Fibroblast of villous mesenchyme (primary cell): ENCODE results near the gene GID8.

DNA sequence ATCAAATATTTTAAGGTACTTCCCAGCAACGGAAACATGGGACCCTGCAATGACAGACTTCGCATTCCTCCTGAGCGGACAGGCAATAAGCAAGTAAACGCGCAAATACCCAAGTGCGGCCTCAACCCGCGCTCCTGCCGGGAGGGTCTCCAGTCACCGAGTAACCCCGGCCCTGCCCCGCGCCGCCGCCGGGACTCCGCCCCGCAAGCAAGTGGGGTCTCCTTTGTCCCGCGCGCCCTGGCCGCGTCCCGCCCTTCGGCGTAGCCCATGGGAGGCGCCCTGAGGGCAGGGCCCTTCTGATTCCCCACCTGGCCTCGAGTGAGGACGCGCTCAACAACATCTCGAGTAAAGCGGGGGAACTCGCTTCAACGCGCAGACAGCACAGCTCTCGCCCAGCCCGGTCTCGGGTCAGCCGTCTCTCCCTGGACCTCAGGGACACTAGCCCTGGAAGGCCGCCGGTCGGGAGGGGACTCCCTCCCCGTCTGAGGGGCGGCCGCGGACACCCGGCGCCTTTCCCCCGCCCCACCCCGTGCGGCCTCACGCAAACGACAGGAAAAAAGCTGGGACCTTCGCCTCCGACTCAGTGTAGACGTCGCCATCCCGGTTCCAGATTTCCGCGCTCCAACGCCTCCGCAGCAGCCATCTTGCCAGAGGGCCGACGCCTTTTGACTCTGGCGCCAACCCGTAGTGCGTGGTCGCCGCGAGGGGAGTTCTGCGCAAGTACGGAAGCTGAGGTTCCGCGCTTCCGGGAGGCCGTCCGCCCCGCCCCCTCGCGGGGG is 529 bp upstream of the GID8 start:
- CAGE, long polyA plus RNA, result no peak

DNA sequence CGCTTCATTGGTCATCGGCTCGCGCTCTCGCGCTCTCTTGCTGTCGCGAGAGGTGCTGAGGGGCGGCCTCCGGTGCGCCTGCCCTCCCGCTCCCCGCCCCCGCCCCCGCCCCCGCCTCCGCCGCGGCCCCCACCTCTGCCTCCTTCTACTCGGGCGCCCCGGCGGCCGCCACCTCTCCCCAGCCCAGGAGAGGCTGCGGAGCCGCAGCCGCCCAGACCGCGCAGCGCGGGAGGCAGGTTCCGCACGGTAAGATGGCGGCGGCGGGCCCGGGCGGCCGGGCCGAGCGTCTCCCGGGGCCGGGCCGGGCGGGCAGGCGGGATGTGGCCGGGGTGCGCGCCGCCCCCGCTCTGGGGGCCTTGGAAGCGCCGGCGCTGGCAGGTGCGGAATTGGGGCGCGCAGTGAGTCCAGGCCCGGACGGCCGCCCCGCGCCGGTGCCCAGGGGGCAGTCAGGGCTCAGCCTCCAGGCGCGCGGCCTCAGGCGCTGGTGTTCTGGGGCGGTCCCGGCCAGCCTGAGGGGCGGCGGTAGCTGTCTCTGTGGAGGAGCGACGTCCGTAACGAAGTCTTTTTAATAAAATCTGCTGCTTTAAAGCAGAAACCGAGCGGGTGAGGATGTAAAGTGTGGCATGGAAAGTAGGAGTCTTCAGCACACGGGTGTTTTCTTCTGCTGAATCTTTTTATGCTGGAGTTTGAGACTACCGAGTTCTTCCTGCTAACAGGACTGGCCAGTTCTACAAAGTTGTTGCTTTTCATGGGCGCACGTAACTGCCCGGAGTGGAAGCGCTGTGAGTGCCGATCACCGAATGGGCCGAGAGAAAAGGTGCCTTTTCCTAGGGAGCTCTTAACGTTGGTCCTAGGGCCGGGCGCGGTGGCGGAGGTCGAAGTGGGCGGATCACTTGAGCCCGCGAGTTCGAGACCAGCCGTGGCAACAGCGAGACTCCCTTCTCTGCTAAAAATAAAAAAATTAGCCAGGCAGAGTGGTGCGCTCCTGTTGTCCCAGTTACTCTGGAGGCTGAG is at the start of gene GID8:
Gene GID8 (plus strand): TSS at position 140 of the 1,014 bp plus-strand sequence.
- CAGE, long polyA plus RNA, result no peak

- CAGE, long polyA plus RNA, result no peak
Measured at GRCh38 chr20:63232313-63233058, 3.2 kb upstream of the BIRC7 start.

- CAGE, long polyA plus RNA, result no peak
Measured at GRCh38 chr20:63272037-63272277, 656 bp upstream of the ARFGAP1 start.

GRCh38 chr20:63433598-63434188 is 38.8 kb downstream of the KCNQ2 start:
- CAGE, long polyA plus RNA, result no peak

- CAGE, long polyA plus RNA, result no peak
Measured at GRCh38 chr20:63523080-63523832, 2.7 kb downstream of the PPDPF start.

- CAGE, long polyA plus RNA, result no peak
Measured at GRCh38 chr20:63527171-63527409, 6.5 kb downstream of the PPDPF start.

GRCh38 chr20:63541836-63542708 is 4.9 kb upstream of the PTK6 start:
- CAGE, long polyA plus RNA, result no peak

DNA sequence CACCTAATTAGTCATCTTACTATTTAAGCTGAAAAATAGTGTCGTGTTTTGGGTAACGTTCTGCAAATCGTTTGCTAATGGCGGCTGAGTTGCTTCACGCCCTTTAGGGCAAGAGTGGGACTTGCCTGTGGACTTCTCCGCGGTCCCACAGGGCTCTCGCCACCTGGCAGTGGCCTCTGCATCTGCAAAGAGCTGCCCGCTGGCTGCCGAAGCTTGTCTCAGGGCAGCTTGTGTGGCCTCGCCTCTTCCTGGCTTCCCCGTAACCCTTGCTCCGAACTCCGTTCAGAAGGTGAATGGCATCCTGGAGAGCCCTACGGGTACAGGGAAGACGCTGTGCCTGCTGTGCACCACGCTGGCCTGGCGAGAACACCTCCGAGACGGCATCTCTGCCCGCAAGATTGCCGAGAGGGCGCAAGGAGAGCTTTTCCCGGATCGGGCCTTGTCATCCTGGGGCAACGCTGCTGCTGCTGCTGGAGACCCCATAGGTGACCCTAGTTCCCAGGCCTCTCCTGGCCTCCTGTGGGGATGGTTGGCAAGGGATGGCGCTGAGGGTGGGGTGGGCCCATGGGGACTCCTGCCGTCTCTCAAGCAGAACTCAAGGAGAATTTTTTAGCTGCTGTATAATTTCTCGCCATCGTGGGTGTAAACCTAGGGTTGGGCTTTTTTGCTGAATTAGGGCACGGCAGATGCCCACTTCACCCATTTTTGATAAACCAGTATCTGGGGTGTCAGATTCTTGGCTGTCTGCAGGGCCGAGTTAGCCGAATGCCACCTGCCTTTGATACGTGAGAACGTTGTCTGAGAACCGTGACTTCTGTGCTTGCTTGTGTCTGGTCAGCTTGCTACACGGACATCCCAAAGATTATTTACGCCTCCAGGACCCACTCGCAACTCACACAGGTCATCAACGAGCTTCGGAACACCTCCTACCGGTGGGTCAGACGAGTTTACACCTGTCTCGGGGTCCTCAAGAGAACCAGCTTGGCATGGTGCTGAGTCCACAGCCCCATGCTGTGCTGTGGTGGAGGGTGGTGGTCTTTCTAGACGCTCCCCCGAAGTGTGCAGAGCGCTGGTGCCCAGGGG is 3.2 kb downstream of the RTEL1 start:
- CAGE, long polyA plus RNA, result no peak

DNA sequence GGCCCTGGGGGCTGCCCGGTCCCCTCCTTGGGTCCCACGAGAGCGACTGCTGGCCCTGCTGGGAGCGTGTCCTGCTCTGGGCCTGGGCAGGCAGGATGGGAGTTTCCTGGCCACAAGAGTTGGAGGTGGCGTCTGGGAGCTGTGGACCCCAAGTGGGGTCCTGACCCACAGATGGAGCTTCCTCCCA is 7.3 kb upstream of the TNFRSF6B start:
- CAGE, long polyA plus RNA, result no peak

GRCh38 chr20:63728284-63728907 is 8.1 kb upstream of the LIME1 start:
- CAGE, long polyA plus RNA, result no peak

DNA sequence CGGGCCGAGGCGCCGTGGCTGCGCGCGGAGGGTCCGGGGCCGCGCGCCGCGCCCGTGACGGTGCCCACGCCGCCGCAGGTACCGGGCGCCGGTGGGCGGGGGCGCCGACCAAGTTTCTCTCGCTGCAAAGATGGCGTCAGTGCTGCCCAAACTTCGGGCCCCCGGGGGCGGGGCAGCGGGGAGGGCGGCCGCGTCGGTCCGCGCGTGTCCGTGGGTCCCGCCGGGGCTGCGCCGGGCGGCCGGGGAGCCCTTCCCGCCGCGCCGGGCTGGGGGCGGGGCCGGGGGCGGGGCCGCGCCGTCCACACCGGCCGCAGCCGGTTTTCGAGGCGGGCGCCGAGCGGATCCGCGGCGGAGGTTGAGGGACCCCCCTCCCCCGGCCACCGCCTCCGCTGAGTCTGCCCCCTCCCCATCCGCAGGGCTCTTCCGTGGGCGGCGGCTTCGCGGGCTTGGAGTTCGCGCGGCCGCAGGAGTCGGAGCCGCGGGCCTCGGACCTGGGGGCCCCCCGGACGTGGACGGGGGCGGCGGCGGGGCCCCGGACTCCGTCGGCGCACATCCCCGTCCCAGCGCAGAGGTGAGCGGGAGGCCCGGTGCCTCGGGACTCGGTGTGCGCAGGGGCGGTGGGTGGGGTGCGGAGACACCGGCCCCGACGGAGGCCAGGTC is 515 bp downstream of the SLC2A4RG start:
- CAGE, long polyA plus RNA, result start-site peak on the plus strand centred at position 447 of the sequence, 245 bp wide, 378 and 601 reads in 2 replicates

GRCh38 chr20:63740621-63741735 is 1.4 kb downstream of the SLC2A4RG start:
- CAGE, long polyA plus RNA, result no peak

DNA sequence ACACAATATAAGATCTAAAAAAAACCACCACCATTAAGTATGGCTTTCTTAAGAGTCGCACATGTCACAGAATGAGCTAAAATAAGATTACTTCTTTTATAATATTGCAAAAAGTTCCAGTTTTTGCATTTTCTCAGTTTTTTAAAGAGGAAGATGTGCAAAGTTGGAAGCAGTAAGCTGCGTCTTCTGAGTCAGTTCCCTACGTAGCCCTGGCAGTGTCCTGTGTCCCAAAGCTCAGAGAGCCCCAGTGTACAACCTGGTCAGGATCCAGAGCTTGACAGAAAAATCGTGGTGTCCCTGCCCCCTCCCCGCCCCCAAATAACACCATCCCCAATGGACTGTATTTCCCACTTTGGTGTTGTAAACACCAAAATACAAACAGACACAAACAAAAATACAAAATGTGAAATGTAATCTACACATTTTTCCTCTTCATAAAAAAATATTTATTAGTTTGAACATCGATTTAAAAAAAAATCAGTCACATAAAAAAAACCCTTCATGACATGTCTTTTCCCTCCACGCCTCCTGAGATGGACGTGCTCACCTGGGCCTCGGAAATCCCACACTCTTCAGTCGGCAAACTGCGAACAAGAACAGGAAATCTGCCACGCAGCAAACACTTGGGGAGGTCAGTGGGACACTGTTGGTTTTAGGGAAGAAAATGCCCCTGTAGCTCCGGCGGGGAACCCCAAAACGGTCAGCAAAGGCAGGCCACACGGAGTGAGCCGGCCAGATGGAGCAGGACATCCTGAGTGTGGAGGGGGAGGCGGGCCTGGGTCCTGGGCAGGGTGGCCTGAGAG is 4.7 kb downstream of the SLC2A4RG start:
- CAGE, long polyA plus RNA, result no peak

GRCh38 chr20:63746851-63747384 is 7.3 kb downstream of the SLC2A4RG start:
- CAGE, long polyA plus RNA, result no peak

- CAGE, long polyA plus RNA, result no peak
Measured at GRCh38 chr20:63767532-63767940, 28.0 kb downstream of the SLC2A4RG start.

GRCh38 chr20:63834670-63835630 is 3.9 kb upstream of the ZBTB46 start:
- CAGE, long polyA plus RNA, result no peak

GRCh38 chr20:63846058-63846545 is 15.0 kb upstream of the ZBTB46 start:
- CAGE, long polyA plus RNA, result no peak

DNA sequence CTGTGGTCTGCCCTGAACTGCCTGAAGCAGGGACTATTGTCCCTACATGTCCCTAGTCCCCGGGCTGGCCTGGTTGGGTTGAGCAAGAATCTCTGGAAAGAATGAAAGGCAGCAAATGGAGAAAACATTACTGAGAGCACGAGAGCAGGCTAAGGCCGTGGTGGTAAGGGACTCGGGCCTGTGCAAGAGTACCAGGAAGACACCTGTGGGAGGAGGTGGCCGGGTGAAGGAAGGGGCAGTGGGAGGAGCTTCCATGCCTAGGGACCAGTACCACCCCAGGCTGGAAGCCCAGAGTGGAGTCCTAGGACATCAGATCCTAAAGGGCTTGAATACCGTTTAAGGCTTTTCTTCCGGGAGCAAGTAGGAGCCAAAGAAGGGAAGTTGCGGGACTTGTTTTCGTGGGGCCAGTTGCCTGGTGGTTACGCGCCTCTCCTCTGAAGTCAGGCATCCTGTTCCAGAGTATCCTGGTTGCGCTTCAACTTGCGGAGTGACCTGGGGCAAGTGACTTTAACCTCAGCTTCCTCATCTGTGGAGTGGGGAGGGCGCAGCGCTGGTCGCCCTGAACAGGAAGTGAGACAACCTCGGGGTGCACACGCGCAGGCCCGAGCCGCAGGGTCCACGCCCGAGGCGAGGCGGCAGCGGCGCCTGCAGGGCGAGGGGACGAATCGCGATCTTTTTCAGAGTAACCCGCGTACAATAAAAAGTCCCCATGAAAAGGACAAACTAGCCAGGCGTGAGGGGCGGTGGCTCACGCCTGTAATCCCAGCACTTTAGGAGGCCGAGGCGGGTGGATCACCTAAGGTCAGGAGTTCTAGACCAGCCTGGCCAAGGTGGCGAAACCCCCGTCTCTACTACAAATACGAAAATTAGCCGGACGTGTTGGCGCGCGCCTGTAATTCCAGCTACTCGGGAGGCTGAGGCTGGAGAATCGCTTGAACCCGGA is 1.1 kb upstream of the TPD52L2 start:
- CAGE, long polyA plus RNA, result no peak

GRCh38 chr20:63885375-63885959 is 9.5 kb upstream of the DNAJC5 start:
- CAGE, long polyA plus RNA, result no peak